Adrenal gland (tissue), 7 donors: ENCODE data around the gene DBNDD1.

DNA sequence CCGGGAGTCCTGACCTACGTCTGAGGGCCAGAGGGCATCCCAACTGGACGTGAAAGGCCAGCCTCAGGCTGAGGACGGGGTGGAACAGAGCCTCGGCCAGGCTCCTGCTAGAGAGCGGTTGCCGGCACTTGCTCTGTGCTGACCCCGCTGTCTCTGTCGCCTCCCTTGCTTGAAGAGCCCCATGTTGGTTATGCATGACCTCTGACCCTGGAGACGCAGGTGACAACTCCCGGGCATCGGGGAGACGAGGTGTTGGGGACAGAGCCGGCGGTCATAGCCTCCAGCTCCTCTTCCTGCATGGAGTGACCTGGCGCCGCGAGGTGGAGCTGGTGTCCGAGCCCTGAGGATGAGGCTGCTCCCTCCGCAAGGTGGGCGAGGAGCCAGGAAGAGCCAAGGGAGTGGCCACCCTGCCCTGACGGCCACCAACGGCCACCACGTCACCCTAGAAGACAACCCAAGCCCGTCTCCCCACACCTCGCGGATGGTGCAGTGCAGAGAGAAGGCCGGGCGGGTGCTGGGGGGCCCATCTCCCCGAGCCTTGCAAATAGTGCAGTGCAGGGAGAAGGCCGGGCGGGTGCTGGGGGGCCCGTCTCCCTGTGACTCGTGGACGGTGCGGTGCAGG, 40.3 kb upstream of the ACSF3 start:
- PRO-cap, 3 experiments = no peak in any of the 3 experiments
- RAMPAGE, long total RNA, 4 experiments = no peak in any of the 4 experiments
- RRBS = 55% methylated on average over 7 of the region's 36 CpGs

- PRO-cap, 3 experiments = no peak in any of the 3 experiments
- RAMPAGE, long total RNA, 4 experiments = no peak in any of the 4 experiments
- RRBS = no CpG with 5 or more reads among the region's 8 CpGs
Observed at GRCh38 chr16:89060320-89060597, 33.4 kb upstream of the ACSF3 start.

- PRO-cap, 3 experiments = peak in 3 of 3 experiments; most common plus-strand start chr16:89246928 (in 1); most common minus-strand start chr16:89247423 (in 3)
- RAMPAGE, long total RNA, 4 experiments = no peak in any of the 4 experiments
- RRBS = 4% methylated on average over 17 of the region's 67 CpGs
Observed at GRCh38 chr16:89246736-89247558, 29.4 kb downstream of the ZNF778 start.

DNA sequence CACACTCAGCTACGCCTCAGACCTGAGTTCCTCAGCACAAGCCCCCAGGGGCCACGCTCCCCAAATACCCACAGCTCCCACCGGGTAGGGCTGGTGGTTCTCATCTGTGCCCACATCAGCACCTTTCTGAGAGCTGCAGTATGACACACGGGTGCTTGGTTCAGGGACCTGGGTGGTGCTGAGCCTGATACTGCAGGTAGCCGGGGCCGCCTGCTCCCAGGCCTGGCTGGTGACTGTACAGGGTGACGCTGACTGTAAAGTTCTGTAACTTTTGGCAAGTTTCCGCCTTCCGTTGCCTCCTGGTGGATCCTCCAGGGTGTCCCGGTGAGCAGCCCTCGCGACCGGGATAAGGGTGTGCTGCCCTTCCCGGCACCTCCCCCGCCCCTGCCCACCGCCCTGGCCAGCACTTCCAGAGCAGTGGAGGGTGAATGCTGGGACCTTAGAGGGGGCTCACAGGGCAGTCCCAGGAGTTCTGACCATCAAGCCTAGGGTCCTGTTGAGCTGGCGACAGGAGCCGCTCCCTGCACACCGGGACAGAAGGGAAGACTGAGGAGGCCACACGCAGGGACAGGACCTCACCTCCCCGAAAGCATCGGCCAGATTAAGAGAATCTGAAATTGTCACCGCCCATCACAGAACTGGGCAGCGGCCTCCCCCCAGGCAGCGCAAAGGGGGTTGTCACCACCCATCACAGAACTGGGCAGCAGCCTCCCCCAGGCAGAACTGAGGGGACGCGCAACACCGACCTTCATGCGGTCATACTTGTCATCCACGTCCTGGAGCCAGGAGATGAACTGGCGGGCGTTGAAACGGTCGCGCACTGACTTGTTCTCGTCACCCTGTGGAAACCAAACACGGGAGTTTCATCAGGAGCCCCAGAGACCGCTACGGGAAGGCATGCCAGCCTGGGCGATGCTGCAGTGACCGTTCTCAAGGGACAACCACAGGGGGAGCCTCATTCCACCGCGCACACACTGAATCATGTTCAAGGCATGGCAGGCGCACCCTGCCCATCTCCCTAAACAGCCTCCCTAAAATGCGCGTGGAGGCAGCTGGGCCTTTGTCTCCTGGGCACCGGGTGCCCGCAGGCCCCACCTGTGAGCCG, 52.9 kb downstream of the ZNF778 start:
- PRO-cap, 3 experiments = no peak in any of the 3 experiments
- RAMPAGE, long total RNA, 4 experiments = no peak in any of the 4 experiments
- RRBS = 76% methylated on average over 3 of the region's 49 CpGs

DNA sequence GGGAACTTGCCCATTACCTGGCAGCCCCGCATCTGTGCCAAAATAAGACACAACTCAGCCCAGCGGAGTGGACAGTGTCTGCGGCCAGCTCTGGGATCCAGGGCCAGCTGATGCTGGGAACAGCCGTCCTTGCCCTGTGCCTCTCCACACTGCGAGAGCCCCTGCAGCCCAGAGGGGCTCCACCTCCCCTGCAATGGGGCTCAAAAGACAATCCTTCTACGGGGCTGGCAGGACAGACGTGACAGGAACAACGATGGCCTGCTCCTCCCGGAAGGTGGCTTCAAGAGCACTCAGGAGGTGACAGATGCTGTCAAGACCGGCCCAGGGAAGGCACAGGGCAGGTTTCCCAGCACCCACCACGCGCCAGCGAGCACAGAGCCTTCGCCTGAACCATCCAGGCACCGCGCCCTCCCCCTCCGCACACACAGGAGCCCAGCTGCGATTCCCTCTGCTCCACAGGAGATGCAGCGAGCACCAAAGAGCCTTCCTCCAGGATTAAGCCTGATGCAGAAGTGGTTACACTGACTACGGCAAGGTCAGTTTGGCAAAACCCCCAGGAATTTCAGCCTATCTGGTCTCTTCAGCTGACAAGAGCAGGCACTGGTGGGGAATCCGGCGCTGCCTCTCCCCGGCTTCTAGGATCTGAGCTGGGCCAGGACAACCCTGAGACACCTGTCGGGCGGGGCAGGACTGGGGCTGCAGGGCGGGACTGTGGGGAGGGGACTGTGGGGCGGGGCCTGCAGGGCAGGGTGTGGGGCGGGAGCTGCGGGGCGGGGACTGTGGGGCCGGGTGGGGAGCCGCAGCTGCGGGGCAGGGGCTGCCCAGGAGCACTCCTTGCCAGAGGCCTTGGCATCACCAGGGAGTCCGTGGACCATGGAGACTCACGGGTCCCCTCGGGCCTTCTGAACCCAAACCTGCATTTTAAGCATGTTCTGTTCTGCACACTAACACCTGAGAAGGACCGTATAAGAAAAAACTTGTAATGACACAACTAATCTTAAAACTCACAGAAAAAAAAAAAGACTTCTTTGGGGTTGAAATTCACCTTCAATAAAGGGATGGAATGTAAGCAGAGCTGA, 103.5 kb downstream of the ZNF778 start:
- PRO-cap, 3 experiments = peak in 2 of 3 experiments; most common minus-strand start position 644 of the sequence (in 2)
- RAMPAGE, long total RNA, 4 experiments = no peak in any of the 4 experiments
- RRBS = no CpG with 5 or more reads among the region's 37 CpGs

GRCh38 chr16:89372717-89373198, 117.6 kb downstream of the ANKRD11 start:
- PRO-cap, 3 experiments = no peak in any of the 3 experiments
- RAMPAGE, long total RNA, 4 experiments = no peak in any of the 4 experiments
- RRBS = no CpG with 5 or more reads among the region's 14 CpGs

DNA sequence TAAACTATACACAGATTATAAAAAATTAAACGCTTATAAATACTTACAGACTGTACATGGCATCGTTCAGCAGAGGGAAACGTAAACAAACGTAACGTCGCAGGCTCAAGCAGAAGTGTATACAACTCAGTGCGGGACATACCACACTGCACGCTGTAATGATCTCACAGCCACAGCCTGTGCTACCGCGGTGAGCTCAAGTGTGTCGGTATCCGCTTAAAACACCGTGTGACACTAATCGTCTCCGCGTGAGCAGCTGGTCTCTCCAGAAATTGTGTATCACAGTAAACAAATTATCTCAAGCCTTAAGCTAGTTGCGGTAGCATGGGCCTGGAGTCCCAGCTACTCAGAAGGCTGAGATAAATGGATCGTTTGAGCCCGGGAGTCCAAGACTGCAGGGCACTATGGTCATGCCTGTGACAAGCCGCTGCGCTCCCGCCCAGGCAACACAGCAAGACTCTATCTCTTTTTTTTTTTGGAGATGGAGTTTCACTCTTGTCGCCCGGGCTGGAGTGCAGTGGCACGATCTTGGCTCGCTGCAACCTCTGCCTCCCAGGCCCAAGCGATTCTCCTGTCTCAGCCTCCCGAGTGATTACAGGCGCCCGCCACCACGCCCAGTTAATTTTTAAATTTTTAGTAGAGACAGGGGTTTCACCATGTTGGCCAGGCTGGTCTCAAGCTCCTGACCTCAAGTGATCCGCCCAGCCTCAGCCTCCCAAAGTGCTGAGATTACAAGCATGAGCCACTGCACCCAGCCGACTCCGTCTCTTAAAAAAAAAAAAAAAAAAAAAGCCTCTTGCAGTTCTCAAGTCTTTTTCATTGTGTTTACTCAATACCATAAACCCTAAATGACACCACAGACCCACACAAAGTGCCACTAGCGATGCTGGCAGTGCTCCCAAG, 115.1 kb downstream of the ANKRD11 start:
- PRO-cap, 3 experiments = no peak in any of the 3 experiments
- RAMPAGE, long total RNA, 4 experiments = no peak in any of the 4 experiments
- RRBS = 100% methylated on average over 1 of the region's 35 CpGs

DNA sequence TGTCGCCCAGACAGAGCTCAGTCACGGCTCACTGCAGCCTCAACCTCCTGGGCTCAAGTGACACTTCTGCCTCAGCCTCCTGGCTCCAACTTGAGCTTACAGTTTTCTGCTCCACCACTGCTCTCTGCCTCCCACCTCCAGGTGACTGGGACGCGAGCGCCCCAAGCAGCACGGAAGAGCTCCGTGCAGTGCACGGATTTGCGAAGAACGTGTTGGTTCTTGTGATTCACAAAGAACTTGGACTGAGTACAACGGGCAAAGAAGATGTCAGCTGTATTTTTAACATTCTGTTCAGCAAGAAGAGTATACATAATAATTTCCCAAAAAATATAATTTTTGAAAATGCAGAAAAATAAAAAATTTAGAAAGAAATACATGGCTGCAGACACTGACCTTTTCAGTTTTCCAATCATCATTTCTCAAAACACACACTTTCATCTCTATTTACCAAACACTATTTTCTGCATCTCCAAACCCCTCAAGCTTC, 110.8 kb downstream of the ANKRD11 start:
- PRO-cap, 3 experiments = peak in 1 of 3 experiments; most common minus-strand start position 147 of the sequence (in 1)
- RAMPAGE, long total RNA, 4 experiments = no peak in any of the 4 experiments
- RRBS = no CpG with 5 or more reads among the region's 11 CpGs

- PRO-cap, 3 experiments = no peak in any of the 3 experiments
- RAMPAGE, long total RNA, 4 experiments = no peak in any of the 4 experiments
- RRBS = no CpG with 5 or more reads among the region's 23 CpGs
Observed at GRCh38 chr16:89397297-89398112, 92.9 kb downstream of the ANKRD11 start.

DNA sequence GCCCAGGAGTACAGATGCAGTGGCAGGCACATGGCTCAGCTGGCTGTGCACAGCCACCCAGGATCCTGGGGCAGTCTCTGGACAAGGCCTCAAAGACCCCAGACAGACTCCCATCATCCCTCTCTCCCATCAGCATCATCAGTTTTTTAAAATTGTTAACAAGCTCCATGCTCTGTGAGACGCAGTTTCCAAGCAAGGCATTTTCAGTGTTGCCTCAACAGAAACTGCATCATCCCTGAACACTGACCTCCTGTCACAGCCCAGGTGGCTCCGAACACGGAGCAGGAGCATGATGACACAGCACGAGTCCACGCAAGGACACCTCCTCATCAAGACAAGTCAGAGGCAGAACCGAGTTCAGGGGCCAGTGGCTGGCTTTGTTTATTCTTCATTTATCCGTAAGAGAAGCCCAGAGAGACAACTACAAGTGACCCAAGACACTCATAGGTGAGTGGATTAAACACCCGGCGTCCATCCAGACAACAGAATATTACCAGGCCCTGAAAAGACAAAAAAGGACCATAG, 91.4 kb downstream of the ANKRD11 start:
- PRO-cap, 3 experiments = no peak in any of the 3 experiments
- RAMPAGE, long total RNA, 4 experiments = no peak in any of the 4 experiments
- RRBS = no CpG with 5 or more reads among the region's 9 CpGs

GRCh38 chr16:89461220-89461767, 29.1 kb downstream of the ANKRD11 start:
- PRO-cap, 3 experiments = no peak in any of the 3 experiments
- RAMPAGE, long total RNA, 4 experiments = no peak in any of the 4 experiments
- RRBS = no CpG with 5 or more reads among the region's 11 CpGs

DNA sequence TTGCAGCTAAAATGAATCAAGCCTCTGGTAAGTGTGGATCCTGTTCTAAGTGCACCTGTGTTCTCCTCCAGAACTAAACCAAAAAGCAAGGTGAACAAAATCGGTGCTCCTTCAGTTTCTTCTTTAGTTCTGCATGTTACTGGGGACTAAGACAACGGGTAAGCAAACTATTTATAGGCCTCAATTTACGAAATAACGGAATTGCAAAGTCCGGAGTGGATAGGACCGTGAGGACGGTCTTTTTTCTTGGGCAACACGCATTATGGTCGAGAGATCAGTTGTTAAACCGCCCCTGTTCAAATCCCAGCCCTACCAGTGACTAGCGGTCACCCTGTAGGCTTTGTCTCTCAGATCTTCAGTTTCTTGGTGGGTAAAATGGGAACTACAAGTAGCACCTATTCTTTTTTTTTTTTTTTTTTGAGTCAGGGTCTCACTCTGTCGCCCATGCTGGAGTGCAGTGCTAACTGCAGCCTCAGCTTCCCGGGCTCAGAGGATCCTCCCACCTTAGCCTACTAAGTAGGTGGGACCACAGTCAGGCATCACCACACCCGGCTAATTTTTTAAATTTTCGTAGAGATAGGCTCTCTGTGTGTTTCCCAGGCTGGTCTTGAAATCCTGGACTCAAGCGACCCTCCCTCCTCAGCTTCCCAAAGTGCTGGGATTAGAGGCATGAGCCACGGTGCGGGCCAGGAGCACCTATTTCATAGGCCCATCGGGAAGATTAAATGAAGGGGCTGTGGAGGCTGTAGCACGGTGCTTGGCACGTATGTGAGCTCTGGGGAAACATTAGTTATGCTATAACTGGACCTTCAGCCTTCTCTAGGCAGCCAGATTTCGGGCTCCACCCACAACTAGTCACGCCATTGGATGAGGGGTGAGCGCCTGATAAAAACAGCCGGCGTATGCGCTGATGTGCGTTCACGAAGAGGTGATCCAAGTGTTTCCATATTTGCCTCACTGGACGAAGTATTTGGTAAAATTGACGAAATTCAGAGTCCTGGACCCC, 1.3 kb upstream of the ANKRD11 start:
- PRO-cap, 3 experiments = peak in 3 of 3 experiments; most common plus-strand start position 206 of the sequence (in 1); most common minus-strand start position 147 of the sequence (in 3)
- RAMPAGE, long total RNA, 4 experiments = no peak in any of the 4 experiments
- RRBS = 11% methylated on average over 1 of the region's 31 CpGs

DNA sequence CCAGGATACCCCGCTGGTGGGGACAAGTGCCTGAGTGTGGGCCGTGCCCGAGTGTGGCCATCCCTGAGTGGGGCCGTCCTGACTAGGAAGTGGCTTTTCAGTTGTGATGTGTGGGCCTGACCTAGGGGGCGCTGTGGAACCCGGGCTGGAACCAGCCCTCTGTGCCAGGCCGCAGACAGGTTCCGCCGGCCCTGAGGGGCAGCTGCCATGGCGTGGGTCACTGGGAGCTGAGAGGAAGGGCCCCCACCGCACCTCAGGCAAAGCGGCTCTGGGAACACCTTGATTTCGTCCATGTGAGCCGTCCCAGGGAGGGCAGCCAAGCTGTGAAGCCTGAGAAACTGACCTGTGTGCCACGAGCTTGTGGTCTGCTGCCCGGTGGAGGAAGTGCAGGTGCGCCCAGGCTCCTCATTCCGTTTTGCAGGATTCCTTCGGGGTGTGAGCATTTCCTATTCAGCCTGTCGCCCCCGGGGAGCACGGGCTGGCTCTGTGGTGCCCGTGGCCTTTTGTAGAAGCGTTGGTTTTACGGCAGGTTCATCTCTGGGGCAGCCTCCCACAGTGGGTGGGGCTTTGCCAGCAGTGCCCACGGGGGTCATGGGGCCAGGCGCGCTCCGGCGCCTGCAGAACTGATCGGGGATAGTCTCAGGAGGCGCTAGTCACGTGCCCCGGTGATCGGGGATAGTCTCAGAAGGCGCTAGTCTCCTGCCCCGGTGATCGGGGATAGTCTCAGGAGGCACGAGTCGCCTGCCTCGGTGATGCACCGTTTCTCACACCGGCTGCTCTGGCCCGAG, 5.3 kb downstream of the RPL13 start:
- PRO-cap, 3 experiments = peak in 1 of 3 experiments; most common plus-strand start position 366 of the sequence (in 1); most common minus-strand start position 69 of the sequence (in 1)
- RAMPAGE, long total RNA, 4 experiments = no peak in any of the 4 experiments
- RRBS = 22% methylated on average over 21 of the region's 44 CpGs

DNA sequence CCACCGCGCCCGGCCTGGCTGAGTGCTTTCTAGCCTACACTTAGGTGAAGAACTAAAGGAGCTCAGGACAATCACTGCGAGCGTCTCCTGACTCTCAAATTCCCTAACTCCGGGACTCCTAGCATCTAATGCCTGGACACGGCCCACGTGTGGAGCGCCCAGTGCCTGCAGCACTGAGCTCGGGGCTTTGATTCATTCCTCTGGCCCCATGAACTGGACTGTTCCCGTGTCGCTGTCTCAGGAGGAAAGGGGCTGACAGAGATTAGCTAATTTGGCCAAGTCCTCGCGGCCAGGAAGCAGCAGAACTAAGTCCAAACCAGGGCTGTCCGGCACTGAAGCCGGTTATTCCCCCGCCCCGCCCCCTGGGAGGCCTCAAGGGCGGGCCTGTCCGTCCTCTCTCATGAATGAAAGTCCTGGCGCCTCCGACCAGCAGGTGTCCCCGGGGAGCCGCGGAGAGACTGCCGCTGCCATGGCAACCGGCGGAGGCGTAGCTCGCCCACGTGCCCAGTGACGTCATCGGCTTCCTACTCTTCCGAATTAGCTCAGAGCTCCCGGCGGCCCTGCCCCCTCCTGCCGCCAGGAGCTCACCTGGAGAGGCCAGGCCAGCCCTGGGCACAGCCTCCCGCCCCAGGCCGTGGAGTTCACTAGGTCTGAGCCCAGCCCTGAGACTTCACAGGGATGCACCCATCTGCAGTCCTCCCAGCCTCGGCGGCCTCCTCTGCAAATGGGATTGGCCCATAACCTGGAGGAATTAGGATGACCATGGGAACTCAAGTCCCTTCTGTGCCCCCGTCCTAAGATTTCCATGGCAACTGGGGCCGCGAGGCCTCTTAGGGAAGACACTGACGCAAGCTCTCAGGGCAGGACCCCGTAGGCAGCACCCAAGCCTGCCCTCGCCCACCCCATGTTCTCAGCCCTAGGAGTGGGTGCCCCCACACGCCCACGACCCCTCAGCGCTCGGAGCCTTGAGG, 1.4 kb downstream of the SPATA2L start:
- PRO-cap, 3 experiments = peak in 2 of 3 experiments; most common plus-strand start position 429 of the sequence (in 1); most common minus-strand start position 307 of the sequence (in 2)
- RAMPAGE, long total RNA, 4 experiments = no peak in any of the 4 experiments
- RRBS = 5% methylated on average over 21 of the region's 51 CpGs

DNA sequence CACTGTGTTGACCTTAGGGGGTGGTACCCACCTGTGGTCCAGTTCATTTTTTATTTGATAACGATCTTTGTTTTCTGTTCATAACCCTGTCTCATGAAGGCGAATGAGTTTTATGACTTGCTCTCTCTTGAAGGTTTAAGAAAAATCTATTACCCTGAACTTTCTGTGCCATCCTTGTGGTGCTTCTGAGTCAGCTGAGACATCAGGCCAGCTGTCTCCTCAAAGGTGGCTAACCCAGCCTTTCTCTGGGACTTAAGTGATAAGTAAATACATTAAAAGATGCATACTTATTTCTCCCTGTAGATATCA, 2.0 kb downstream of the SPIRE2 start:
- PRO-cap, 3 experiments = no peak in any of the 3 experiments
- RAMPAGE, long total RNA, 4 experiments = no peak in any of the 4 experiments
- RRBS = no CpG with 5 or more reads among the region's 2 CpGs

GRCh38 chr16:89875184-89875550, 1.8 kb downstream of the TCF25 start:
- PRO-cap, 3 experiments = no peak in any of the 3 experiments
- RAMPAGE, long total RNA, 4 experiments = no peak in any of the 4 experiments
- RRBS = no CpG with 5 or more reads among the region's 7 CpGs

GRCh38 chr16:89899979-89900570, 18.6 kb upstream of the MC1R start:
- PRO-cap, 3 experiments = no peak in any of the 3 experiments
- RAMPAGE, long total RNA, 4 experiments = no peak in any of the 4 experiments
- RRBS = no CpG with 5 or more reads among the region's 23 CpGs

DNA sequence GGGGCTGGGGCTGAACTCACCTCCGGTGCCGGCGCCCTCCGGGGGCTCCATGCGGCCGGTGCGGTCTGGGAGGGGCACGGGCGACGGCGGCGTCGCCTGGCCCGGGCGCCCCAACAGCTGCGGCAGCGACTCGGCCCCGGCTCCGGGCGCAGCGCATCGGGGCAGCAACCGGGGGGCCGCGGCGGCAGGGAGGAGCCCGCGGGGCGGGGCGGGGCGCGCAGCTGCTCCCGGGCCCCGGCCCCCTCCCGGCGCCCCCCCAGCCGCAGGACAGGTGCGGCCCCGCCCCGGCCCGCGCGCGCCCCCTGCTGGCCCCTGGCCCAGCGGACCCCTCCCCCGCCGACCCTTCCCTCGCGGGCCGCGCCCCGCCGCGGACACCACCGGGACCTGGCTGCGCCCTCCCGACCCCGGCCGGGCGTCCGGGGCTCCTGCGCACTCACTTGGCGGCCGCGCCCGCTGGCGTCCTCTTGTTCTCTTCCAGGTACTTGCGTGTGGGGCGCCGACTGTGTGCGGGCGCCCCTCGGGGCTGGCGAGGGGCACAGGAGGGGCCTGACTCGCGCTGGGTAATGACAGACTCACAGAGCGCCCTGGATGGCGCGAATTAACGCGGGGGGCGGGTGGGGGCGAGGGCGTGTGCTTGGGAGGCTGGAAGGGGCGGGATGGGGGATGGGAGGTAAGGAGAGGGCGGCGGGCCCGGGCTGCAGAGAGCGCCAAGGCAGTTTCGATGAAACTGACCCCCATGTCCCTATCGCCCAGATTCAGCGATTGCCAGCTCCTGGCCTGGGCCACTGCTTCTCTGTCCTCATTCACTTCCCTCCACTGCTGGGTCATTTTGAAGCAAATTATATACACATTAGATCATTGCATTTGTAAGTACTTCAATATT, at the start of gene DBNDD1:
Gene DBNDD1, minus strand, starts transcription at position 166 of the 883 bp plus-strand sequence.
- PRO-cap, 3 experiments = peak in 1 of 3 experiments; most common minus-strand start position 818 of the sequence (in 1)
- RAMPAGE, long total RNA, 4 experiments = start-site peak on the plus strand in 1 of 4 experiments, centred at position 368 of the sequence, 21 reads per replicate
- RRBS = 2% methylated on average over 44 of the region's 93 CpGs

DNA sequence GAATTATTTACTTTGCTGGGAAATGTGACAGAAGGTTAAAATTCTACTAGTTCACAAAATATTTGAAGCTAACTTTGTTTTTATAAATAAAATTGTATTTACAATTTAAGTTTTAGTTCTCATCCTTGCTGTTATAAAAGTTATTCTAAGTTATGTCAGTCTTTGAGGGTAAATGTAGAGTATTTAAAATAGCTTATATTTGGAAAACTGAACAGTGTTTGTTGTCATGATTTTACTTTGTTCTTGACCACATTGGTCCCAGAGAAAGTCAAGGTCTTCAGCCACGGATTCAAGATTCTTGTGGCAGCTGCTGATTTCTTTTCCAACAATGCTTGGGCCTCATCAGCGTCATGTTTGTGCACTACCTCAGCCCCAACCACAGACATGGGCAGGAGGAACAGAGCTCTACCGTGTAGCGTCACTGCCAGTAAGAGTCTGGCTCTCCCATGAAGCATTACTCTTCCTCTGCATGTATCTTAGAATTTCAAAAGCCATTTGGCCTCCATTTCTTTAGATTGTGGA, 23.0 kb upstream of the PRDM7 start:
- PRO-cap, 3 experiments = peak in 1 of 3 experiments; most common minus-strand start position 300 of the sequence (in 1)
- RAMPAGE, long total RNA, 4 experiments = no peak in any of the 4 experiments
- RRBS = no CpG with 5 or more reads among the region's 4 CpGs